Ileum (tissue), 1 donor: ENCODE data around the gene LECT2.

DNA sequence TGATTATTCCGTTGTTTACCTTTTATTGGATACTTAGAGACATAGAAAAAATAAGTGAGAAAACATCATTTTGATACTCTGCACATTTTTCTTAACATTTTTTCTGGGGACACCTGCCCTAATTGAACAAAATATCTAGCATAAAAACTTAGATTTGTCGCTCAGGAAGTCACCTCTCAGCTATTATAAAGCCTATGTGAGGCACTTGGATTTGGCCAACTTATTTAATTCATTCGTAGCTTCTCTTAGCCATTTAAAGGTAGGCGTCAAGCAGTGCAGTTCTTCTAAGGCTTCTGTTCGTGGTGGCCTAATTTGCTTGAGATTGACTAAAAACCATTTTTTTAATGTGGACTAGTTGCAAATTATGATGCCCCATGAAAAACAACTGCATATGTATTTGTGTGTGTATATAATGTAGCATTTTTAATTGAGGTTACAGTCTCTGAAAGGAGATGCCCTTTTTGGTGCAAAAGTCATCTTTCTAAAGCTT lies 1.1 kb downstream of the UBE2B start:
- PRO-cap = no peak

DNA sequence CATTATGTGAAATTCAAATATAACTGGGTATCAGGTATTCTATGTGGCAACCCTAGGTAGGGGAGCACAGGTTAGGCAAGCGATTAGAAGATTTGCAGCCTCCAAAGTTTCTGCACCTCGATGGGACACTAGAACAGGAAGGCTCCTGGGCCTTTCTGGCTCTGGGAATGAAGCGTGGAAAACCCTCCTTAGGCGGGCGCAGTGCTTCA lies 370 bp upstream of the TXNDC15 start:
- PRO-cap = no peak

DNA sequence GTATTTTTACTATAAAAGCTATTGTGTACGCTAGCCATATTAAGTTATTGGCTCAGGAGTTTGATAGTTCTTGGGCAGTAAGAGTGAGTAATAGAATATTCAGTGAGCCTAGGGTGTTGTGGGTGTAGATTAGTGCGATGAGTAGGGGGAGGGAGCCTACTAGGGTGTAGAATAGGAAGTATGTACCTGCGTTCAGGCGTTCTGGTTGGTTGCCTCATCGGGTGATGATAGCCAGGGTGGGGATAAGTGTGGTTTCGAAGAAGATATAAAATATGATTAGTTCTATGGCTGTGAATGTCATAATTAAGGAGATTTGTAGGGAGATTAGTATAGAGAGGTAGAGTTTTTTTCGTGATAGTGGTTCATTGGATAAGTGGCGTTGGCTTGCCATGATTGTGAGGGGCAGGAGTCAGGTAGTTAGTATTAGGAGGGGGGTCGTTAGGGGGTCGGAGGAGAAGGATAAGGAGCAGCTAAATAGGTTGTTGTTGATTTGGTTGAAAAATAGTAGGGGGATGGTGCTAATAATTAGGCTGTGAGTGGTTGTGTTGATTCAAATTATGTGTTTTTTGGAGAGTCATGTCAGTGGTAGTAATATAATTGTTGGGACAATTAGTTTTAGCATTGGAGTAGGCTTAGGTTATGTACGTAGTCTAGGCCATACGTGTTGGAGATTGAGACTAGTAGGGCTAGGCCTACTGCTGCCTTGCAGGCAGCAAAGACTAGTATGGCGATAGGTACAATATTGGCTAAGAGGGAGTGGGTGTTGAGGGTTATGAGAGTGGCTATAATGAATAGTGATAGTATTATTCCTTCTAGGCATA lies 22.7 kb downstream of the PCBD2 start:
- PRO-cap = no peak

DNA sequence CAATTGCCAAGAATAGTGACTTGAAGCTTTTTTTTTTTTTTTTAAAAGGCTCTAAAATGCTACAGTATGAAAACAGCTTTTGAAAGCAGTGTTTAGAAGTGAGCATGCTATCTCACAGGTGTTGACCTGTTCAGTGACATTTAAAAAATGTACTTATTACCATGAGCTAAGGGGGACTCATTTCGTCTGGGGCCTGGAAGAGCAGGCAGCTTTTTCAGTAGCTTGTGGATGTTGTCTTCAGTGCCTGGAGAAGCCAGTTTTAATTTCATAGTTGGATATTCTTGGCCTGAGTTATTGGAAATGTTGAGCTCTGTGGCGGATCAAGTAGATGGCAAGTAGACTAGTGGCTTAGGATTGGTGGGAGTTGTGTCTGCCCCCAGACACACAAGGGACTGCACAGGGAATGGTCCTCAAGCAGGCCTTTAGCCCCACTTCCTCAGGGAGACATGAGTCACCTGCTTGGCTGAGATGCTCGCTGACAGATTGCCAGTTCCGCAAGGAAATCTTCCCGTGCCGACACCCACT lies 19.0 kb upstream of the CATSPER3 start:
- PRO-cap = no peak

GRCh38 chr5:135050030-135050997 lies 16.3 kb upstream of the PITX1 start:
- PRO-cap = no peak

DNA sequence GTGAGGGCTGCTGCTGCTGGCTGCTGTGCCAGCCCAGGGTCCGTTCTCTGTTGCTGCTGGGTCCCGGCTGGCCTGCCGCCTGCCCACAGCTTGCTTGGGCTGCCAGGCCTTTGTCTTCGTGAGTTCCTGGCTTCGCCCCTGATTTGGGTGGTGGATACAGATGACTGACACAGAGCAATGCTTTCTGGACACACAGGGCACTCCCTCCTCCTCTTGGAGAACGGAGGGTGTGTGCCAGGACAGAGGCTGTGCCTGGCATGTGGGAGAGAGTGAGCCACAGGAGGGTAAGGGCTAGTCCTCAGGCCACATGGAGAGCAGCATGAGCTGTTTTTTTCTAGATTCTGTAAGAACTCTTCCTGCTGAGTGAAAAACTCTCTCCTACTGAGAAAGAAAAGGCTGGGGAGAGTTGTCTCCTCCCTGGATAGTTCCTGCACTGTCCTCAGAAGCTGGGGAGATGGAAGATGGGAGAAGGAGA lies 166.0 kb downstream of the MACROH2A1 start:
- PRO-cap = no peak

DNA sequence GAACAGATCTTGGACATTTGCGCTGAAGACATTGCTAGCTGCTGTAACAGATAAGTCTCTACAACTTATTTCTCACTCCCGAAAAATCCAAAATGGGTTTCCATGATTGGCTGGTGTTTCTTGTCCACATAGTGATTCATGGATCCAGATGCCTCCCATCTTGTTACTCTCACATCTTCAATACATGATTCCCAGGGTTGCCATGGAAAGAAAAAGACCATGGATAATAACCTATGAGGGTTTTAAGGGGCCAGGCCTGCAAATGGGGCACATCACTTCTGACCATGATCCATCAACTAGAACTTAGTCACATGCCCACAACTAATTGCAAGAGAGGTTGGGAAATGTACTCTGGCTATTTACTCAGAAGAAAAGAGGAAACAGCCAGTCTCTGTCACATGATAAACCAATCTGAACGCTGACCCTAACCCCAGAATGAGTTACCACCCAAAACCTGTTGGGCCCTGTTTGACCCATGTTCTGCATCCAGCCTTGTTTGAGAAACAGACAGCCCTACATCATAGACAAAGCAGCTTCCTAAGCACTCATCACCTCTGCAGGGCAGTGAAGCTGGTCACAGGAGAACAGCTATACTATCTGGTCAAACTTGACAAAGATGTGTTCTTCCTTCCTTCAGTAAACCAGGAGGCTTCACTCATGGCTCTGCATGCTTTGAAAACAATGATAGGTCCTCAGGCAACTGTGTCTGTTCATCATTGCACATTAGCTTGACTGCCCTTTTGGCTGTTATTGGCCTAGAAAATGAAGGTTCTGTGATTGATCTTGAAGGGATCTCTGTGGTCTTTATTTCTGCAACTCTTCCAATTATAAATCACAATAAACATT lies 5.8 kb downstream of the MACROH2A1 start:
- PRO-cap = no peak

- PRO-cap = bidirectional peak, plus-strand start at chr5:135398297, minus-strand start at chr5:135398180
Observed at GRCh38 chr5:135397951-135398834, 838 bp downstream of the MACROH2A1 start.

DNA sequence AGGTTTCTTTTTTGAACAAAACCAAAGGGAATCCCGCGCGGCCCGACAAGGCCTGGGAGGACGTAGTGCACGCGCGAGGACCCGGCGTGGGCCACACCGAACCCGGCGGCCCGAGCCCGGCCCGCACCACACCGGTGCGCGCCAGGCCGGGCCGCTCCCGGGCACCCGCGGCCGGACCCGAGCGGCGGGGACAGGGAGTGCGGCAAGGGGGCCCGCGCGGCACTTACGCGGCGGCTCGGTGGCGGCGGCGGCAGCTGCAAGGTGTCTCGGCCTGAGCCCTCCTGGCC lies 253 bp downstream of the MACROH2A1 start:
- PRO-cap = no peak

GRCh38 chr5:135434152-135434566 lies 13.0 kb downstream of the DCANP1 start:
- PRO-cap = no peak

- PRO-cap = no peak
Observed at GRCh38 chr5:135491302-135492396, 39.5 kb upstream of the TIFAB start.

GRCh38 chr5:135952574-135953591 lies 1.9 kb downstream of the LECT2 start:
- PRO-cap = no peak

- PRO-cap = no peak
Observed at GRCh38 chr5:135954723-135955443, at the start of gene LECT2. Gene LECT2 (minus strand): TSS chr5:135954983.

DNA sequence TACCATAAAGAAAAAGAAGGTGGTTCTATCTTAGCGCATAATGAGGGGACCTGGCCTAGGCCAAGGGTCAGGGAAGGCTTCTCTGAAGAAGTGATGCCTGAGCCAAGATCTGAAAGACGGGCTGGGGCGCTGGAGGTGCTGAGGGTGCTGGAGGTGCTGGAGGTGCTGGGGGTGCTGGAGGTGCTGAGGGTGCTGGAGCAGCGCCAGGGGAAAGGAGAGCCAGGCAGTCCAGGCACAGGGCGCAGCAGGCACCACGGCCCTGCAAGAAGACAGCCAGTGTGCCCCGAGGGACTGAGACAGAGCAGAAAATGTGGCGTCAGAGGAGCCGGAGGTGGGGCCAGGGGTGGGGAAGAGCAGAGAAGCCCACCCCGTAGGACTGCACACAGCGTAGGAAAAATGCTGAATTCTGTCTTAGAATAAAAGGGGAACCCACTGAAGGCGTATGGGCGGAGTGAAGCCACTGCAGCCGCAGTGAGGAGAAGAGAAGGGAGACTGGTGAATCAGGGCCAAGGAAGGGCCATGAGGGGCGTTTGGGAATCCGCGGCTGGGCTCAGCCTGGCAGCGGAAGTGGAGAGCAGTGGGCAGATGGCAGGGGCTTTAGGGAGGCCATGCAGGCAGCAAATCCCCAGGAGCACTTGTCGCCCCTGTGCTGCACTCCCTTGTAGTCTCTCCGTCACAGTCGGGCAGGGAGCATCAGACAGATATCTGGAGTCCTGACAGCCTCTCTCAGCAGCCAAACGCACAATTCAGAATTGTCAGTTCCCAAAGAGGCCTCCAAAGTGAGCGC lies 35.8 kb upstream of the LECT2 start:
- PRO-cap = no peak

DNA sequence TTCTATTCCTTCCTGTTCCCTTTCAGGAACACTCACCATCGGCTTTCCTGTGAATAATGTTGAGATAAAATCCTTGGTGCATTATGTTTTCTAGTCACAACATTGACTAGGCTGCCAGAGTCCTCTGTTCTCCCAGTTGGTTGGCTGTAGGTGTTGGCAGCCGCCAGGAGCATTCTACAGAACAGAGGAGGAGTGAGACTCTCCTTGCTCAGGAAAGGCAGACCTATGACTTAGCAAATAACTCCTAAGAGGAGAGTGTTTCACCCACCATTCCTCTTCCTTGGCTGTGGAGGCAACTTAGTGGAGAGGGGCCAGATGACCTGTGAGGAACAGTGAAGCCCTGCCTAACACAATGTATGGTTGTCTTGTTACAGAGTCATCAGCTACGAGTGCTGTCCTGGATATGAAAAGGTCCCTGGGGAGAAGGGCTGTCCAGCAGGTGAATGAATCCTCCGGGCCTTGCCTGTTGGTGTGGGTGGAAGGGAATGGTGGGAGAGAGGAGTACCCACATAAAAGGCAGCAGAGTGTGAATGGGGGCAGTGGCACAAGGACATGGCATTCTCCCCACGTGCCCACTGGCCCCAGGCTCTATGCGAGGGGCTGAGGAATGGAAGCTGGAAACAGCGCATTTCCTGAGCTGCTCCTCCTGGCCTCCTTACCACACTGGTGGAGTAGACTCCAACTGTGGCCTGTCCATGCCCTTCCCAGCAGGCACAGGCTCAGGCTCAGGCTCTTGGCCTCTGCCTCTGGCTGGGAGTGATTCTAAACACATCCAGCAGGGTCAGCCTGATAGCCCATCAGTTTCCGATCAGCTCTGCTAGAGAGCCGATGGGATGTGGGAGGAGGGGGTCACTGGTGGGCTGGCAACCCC lies 15.1 kb downstream of the TGFBI start:
- PRO-cap = no peak

GRCh38 chr5:136046112-136047070 lies 17.6 kb downstream of the TGFBI start:
- PRO-cap = no peak

DNA sequence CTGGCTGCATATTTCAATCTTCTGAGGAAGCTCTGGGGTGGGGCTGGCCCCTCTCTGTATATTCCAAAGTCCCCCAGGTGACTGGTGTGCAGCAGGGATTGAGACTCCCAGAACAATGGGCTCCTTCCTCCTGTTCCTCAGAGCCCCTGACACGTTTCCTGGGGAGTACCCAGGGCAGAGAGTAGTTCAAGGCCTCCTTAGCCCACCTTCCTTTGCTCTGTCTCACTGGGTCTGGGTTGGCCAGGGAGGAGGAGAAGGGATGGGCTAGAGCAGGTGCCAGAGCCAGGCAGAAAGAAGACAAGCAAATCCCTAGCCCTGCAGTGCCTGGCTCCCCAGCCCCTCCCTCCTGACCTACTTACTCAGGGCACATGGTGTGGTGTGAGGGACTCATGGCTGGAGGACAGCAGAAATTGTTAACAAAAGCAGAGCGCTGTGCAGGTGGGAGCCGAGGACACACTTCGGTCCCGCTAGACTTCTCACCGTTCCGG lies 263.6 kb upstream of the TRPC7 start:
- PRO-cap = no peak

- PRO-cap = no peak
Observed at GRCh38 chr5:137260986-137261561, 238.1 kb downstream of the SPOCK1 start.

DNA sequence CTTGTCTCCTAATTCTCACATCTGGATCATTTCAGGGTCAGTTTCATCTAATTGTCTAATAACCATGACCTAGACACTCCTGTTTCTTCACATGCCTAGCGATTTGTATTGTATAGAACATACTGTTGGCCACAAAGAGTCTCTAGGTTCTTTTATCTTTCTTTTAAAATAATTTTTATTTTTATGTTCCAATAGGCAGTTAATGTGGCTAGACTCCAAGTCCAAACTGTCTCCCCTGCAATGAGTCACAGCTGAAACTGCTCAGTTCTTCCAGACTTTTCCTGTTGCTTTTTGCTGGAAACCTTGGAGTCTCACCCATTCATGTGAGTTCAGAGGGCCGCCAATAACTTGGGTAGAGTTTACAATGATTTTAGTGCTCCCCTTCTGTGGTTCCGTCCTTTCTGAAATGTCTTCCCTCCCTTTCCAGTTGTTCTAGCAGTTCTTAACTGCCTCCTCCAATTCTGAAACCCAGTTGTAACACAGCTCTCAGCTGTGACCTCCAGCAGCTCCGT lies 198.7 kb downstream of the SPOCK1 start:
- PRO-cap = no peak

DNA sequence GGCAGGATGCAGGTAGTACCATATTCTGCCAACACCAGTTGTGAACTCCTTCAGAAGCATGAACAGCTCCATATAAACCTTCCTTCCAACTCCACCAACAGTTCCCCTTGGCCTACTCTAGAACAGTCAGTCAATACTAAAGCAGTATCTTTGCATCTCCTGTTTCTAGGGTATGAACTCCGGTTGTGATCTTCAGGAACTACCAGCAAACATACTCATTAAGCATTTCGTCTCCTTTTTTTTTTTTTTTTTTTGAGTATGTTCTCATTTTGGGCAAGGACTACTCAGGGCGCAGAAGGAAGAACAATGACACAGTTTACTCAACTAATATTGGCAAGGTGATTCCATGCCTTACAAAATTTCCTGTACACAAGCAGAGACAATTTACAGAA lies 197.7 kb downstream of the SPOCK1 start:
- PRO-cap = no peak